Lung (tissue), 4 donors: Measurements from ENCODE around the genes THSD7A and SOSTDC1.

GRCh38 chr7:9738270-9738489 is 1201.8 kb downstream of the NDUFA4 start:
- PRO-cap: no peak
- RAMPAGE, long total RNA: no peak
- RRBS: no CpG with 5 or more reads among the region's 1 CpG

DNA sequence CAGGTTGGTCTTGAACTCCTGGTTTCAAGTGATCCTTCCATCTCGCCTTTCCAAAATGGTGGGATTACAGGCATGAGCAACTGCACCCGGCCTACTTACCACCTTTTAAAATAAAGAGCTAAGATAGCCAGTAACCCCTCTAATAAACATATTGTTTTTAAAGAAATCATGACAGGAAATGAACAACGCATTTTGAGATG is 221.3 kb downstream of the NDUFA4 start:
- PRO-cap: no peak
- RAMPAGE, long total RNA: no peak
- RRBS: no CpG with 5 or more reads among the region's 3 CpGs

GRCh38 chr7:10941010-10941560 is 1.1 kb upstream of the NDUFA4 start:
- PRO-cap: no peak
- RAMPAGE, long total RNA: no peak
- RRBS: no CpG with 5 or more reads among the region's 9 CpGs

GRCh38 chr7:11831437-11832646 is at the start of gene THSD7A:
Gene THSD7A, minus strand, starts transcription at chr7:11832198.
- PRO-cap: no peak
- RAMPAGE, long total RNA: no peak
- RRBS: 6% methylated on average over 7 of the region's 69 CpGs

DNA sequence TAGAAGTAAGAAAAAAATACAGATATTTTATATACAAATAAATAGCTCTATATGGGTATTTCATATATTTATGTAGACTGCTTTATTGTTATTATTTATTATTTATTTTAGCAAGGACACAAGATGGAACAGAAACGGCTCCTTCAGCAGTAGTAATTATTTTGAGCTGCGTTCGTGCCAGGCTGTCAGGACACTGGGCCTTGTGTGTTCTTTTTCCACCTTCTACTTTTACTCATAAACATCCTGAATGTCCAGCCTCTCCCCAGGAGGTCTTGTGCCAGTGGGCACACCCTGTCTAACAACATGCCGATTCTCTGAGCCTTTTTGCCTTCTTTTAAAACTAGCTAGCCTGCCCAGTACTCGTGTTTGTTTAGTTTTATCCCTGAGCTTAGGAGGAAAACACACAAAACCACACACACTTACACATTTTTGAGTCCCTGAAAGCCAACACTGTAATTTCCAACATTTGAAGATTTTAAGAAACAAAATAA is 1.1 kb downstream of the SCIN start:
- PRO-cap: no peak
- RAMPAGE, long total RNA: no peak
- RRBS: no CpG with 5 or more reads among the region's 5 CpGs

GRCh38 chr7:12584870-12585443 is 14.4 kb downstream of the SCIN start:
- PRO-cap: no peak
- RAMPAGE, long total RNA: no peak
- RRBS: no CpG with 5 or more reads among the region's 7 CpGs

DNA sequence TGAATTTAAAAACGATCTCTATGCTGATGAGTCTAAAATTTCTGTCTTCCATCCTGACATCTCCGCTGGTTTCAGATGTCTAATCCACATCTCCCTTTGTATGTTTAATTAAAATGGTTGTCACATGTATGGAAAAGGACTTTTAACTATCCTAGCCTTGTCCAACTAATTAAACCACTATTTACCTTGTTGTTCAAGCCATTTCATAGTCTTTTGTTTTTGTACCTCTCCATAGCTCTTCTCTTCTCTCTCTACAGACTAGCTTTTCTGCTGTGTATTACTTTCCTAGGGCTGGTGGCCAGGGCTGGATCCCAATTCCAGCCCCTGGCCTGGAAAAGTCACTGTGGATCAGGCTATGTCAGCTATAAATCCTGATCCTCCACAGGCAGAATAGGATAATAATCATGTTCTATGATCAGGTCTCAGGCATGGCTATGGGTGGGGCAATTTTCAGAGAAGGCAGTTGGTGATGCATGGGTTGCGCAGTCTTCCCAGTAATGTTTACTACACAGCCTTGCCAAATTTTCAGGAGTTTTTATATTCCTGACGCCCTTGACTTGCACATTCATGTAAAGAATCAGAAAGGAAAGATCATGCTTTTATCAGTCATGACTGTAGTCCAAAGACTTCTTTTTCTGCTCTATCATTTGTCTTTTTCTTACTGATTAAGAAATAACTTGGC is 31.5 kb downstream of the ARL4A start:
- PRO-cap: no peak
- RAMPAGE, long total RNA: no peak
- RRBS: no CpG with 5 or more reads among the region's 4 CpGs

DNA sequence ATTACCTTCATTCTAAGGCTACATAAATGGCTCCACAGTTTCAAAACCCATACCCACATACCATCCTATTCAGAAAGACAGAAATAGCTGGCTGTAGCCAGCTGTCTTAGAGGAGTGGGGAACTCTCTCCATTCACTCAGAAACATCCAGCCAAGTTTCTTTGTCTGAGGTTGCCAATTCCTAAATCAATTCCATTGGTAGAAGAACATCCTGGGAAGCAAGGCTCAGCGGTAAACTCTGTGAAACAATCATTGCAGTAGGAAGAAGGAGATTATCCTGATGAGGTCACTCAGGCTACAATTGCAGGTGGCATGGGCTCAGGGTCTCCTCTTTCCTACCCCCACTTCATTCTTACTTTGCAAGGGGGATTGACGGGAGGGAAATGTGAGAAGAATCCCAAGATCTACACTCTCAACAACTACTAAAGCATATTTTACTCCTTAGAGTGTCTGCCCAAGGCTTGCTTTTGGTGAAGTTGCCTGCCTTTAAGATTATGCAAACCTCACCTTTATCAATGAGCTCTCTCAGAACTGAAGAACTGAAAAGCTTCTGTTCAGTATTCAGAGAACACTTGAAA is 153.9 kb downstream of the ETV1 start:
- PRO-cap: no peak
- RAMPAGE, long total RNA: no peak
- RRBS: no CpG with 5 or more reads among the region's 2 CpGs

DNA sequence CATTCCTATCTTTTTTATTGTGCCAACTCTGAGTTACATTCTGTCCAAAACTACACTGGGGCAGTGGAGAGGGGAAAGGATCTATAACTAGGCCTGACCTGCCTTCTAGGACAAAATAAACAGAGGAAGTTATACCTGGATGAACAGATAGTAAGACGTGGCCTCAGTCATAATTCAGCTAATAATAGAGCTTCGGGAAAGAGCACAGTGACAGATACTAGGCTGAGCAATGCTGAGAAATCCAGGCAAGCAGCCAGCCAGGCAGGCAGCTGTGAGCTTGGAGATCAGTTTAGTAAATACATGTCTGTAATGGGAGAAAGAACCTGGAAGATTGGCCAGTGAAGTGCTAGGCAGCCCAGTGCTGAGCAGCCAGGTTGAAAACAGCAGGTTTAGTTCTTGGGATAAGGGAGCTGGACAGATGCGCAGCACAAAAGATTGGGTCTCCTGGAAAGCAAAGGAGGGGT is 141.0 kb downstream of the DGKB start:
- PRO-cap: no peak
- RAMPAGE, long total RNA: no peak
- RRBS: no CpG with 5 or more reads among the region's 3 CpGs

- PRO-cap: no peak
- RAMPAGE, long total RNA: no peak
- RRBS: no CpG with 5 or more reads among the region's 1 CpG
Observed at GRCh38 chr7:16066945-16067489, 354.3 kb downstream of the CRPPA start.

- PRO-cap: bidirectional peak, plus-strand start at chr7:16420967, minus-strand start at chr7:16420978
- RAMPAGE, long total RNA: no peak
- RRBS: 5% methylated on average over 6 of the region's 10 CpGs
Observed at GRCh38 chr7:16420850-16421038, 594 bp downstream of the CRPPA start.

DNA sequence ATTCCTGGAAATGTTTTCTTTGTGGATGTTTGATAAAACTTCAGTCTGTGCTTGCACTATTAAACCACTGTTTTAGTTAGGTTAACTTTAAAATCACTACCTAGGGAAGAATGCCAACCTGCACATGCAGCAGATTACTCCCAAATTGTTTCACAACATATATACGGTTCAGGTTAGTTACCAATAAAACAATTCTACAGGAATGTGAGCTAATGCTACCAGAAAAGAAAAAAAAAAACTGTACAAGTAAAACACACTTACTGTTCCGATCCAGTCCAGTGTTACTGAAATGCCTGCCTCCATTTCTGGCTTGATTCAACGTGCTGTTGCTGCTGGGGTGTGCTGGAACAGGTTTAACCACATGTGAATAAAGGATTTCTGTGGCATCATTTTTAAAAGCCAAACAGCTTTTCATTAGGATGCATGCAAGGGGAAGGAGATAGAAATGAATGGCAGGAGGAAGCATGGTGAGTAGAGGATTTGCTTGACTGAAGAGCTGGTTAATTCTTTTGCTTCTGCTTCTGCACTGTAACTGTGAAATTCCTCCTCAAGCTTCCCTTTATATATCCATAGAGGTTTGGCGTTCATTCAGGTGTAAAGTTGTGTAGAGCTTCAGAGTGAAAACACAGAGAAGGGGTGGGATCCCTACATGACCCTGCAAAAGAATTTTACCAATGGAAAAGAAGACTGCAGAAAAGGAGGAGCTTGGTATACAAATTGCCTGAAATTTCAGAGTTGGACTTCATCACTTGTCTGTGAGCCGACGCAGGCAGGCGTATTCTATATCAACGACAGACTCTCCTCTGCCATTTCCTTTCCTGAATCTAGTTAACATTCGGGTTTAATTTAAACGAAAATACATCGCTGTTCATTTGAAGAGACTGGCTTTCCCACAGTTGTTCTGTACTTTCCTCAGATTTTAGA is at the start of gene SOSTDC1:
Gene SOSTDC1 (minus strand): TSS at position 536 of the 924 bp plus-strand sequence.
- PRO-cap: no peak
- RAMPAGE, long total RNA: no peak
- RRBS: no CpG with 5 or more reads among the region's 11 CpGs

- PRO-cap: no peak
- RAMPAGE, long total RNA: no peak
- RRBS: no CpG with 5 or more reads among the region's 10 CpGs
Observed at GRCh38 chr7:16697727-16698434, 51.9 kb downstream of the BZW2 start.

- PRO-cap: no peak
- RAMPAGE, long total RNA: no peak
- RRBS: no CpG with 5 or more reads among the region's 3 CpGs
Observed at GRCh38 chr7:16755341-16756102, 2.0 kb downstream of the TSPAN13 start.

GRCh38 chr7:16916068-16916610 is 34.4 kb upstream of the AGR3 start:
- PRO-cap: no peak
- RAMPAGE, long total RNA: no peak
- RRBS: no CpG with 5 or more reads among the region's 2 CpGs

GRCh38 chr7:17033255-17033594 is 151.4 kb upstream of the AGR3 start:
- PRO-cap: no peak
- RAMPAGE, long total RNA: no peak
- RRBS: no CpG with 5 or more reads among the region's 4 CpGs

GRCh38 chr7:17125017-17125428 is 173.4 kb upstream of the AHR start:
- PRO-cap: no peak
- RAMPAGE, long total RNA: no peak
- RRBS: no CpG with 5 or more reads among the region's 2 CpGs

DNA sequence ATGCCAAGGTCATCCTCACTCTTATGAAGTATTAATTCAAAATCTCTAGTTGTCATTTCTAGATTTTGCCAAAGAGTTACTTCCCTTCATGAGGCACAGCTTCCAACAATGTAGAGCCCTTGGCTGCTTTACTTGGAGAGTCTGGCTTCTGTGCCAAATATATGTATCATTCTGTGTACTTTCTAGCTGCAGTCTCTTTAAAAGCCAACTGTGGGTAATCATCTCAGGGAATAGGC is 22.5 kb upstream of the AHR start:
- PRO-cap: no peak
- RAMPAGE, long total RNA: no peak

DNA sequence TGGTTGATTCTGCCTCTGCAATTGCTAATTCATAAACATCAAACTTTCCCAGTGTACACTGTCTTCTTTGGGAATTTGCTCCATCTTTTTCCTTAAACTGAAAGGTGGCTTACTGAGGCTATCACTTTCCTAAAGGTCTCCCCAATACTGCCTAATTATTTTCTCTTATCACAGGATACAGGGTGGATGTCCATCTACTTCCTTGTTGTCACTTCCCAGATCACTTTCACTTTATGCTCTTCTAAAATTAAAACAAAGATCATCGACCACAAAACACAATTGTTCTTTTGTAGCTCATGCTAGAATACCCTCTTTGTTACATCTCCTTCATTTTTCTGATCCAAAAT is 1.4 kb upstream of the AHR start:
- PRO-cap: no peak
- RAMPAGE, long total RNA: no peak
- RRBS: no CpG with 5 or more reads among the region's 1 CpG

DNA sequence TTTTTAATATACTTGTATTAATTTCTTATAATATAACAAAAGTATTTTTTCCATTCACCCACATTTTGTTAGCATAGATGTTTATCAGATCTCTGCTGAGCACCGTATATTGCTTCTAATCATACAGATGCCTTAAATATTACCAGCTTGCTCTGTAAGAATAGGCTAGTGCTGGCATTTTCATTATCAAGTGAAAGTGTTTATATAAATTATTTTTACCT is 2.5 kb downstream of the AHR start:
- PRO-cap: no peak
- RAMPAGE, long total RNA: no peak
- RRBS: no CpG with 5 or more reads among the region's 1 CpG